Mononuclear cell (primary cell): ENCODE measurements around a stretch of chr14.

DNA sequence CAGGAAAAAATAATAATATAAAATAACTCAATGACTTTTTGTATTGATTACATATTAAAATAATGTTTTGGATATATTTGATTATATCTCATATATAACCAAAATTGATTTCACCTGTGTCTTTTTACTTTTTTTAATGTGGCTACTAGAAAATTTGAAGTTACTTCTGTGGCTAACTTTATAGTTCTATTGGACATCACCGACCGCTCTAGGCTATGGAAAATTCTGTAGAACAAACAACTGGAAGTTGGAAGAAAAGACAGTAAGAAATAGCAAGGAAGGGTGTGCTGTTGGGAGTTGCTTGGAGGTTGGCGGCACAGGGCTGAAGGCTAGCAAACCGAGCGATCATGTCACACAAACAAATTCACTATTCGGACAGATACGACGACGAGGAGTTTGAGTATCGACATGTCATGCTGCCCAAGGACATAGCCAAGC lies 18.1 kb downstream of the BDKRB2 start:
- RRBS, result no CpG with 5 or more reads among the region's 10 CpGs

GRCh38 chr14:96224645-96225318 lies 20.1 kb downstream of the BDKRB2 start:
- RRBS, result no CpG with 5 or more reads among the region's 9 CpGs

GRCh38 chr14:96225474-96226185 lies 21.0 kb downstream of the BDKRB2 start:
- RRBS, result no CpG with 5 or more reads among the region's 8 CpGs

GRCh38 chr14:96573435-96574076 lies 71.4 kb downstream of the PAPOLA start:
- RRBS, result no CpG with 5 or more reads among the region's 5 CpGs

- RRBS, result 7% methylated on average over 2 of the region's 45 CpGs
These were observed 55.8 kb upstream of the VRK1 start for GRCh38 chr14:96741303-96741875.

DNA sequence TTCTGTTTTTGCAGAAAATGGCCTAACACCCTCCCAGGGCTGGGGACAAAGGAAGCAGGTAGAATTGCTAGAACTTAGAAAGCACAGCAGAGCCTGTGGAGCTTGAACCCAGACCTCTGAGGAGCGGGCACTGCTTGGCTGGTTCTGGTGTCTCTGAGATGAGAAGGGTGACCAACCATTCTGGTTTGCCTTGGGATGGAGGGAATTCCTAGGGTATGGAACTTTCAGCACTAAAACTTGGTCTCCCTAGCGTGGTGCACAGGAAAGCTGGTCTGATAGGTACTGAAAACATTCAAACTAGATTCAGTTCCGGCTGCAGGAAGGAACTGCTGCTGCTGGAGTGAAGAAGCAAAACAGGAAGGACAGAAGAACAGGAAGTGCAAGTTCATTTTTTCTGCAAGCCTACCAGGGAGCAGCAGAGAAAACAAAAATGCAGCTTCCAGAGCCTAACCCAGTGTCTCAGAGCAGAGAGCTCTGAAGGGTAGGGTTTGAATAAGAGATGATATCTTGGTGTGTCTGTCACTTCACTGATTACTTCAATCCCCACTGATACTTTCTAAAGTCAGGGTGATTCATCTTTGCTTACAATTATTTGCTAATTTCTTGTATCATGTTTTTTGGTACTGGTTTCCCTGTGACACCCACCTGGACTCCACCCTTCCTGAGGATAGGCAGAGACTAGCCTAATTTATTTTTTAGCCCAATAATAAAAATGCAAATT lies 165.1 kb downstream of the VRK1 start:
- RRBS, result no CpG with 5 or more reads among the region's 3 CpGs

DNA sequence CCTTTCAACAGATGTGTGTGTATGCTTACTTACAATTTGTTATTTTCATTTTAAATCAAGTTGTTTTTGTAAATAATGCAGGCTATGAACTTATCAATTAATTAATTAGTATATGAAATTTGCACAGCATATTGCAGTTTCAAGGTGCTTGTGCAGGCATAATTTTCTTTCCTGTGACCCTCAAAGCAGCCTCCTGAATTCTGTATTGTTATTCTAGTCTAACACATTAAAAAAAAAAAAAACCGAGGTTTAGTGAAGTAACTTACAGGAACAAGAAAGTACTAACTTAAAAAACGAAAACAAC lies 905.5 kb downstream of the VRK1 start:
- RRBS, result no CpG with 5 or more reads among the region's 2 CpGs

DNA sequence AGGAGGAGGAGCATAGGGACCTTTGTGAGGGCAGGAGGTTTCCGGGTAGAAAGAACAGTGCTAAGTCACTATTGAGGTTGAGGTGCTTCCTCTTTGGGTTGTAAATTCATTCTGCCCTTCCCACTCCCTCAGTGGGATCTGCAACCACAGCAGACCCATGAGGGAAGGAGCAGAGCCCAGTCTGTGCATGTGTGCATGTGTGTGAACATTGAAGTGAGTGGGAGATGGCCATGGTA lies 909.7 kb downstream of the VRK1 start:
- RRBS, result no CpG with 5 or more reads among the region's 1 CpG

DNA sequence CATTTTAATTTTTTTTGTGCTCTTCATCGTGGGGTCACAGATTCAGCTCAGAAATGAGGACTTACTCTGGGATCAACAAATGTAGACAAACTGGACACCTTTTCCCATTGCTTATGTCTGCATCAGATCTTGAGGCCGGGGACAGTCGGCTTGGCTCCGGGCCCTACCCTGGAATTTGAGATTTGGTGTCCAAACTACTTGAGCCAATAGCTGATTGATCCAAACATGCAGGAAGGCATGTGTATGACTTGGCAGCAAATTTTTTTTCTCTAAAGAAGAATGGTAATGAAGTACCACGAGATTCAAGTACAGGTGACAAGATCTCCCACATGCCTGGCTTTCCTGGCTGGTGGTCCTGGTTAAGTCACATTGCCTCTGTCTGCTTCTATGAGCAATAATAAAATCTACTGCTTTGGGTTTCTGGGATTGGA lies 1068.7 kb downstream of the VRK1 start:
- RRBS, result no CpG with 5 or more reads among the region's 5 CpGs

DNA sequence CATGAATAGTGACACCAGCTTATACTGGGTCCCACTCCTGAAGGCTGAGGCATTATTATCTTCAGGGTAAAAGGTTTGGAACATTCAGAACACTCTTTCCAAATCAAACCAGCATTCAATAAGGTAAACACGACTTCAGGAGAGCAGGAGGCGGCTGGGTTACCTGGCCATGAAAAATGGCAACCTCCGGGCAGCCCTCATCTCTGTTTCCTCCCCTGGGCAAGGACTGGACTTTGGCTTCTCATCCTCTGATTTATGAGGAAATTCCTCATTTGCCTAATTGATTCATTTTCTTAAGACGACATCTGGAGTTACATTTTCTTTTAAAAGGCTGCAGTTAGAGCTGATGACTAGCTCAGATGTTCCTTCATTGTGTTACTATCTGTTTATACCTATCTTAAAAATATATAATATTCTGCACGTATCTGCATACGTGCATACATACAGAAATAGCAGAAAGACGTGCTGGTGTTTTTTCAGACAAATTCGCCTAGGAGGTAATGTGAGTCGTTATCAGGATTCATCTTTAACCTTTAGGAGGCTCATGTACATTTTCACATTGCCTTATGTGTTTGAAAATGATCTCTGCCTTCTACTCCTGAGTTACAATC lies 1133.8 kb downstream of the BCL11B start:
- RRBS, result no CpG with 5 or more reads among the region's 9 CpGs

- RRBS, result no CpG with 5 or more reads among the region's 10 CpGs
These were observed 452.5 kb downstream of the BCL11B start for GRCh38 chr14:98819375-98820101.

DNA sequence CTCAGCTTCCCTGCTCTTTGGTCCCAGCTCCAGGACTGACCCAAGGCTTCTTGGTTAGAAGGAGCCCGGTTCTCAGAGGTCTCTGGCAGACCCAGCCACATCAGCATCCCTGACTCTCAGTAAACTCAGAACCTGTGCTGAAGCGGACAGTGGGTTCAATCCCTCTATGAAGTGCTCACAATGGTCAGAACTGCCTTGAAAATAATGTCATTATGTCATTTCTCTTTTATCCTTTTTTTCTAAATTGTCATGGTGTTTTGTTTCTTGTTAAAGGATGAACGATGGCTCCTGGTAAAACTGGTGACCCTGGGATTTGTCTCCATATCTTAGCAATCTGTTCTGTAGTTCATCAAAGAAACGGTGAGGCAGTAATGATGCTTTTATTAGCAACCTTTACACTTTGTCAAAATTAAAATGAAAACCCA lies 426.9 kb downstream of the BCL11B start:
- RRBS, result no CpG with 5 or more reads among the region's 4 CpGs

DNA sequence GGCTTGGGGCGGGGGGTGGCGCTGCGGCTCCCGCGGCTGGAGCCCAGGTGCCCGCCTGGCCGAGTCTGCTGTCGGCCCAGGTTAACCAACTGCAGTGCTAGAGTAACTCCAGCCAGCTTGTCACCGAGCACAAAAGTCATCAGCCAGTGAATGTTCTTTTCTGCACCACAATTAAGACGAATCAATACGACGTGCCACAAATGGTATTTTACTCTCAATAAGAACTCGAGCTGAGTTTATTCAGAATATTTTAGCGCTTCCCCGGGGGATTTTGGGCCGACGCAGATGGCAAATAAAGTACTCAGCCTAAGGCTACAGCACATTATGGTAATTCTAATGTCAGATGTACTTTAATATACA lies 83.2 kb downstream of the BCL11B start:
- RRBS, result no CpG with 5 or more reads among the region's 17 CpGs

DNA sequence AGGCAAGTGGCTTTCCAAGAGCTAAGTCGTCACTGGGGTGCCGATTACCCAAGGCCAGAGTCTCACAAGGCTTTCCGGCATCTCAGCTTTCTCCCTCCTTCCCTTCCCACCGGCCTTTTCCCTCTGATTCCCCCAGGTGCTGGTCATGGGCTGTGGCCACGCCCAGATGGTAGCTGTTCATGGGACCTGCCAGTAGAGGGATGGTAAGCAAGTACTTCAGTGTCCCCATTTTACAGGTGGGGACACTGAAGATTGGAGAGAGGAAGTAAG lies 47.6 kb downstream of the BCL11B start:
- RRBS, result no CpG with 5 or more reads among the region's 5 CpGs

DNA sequence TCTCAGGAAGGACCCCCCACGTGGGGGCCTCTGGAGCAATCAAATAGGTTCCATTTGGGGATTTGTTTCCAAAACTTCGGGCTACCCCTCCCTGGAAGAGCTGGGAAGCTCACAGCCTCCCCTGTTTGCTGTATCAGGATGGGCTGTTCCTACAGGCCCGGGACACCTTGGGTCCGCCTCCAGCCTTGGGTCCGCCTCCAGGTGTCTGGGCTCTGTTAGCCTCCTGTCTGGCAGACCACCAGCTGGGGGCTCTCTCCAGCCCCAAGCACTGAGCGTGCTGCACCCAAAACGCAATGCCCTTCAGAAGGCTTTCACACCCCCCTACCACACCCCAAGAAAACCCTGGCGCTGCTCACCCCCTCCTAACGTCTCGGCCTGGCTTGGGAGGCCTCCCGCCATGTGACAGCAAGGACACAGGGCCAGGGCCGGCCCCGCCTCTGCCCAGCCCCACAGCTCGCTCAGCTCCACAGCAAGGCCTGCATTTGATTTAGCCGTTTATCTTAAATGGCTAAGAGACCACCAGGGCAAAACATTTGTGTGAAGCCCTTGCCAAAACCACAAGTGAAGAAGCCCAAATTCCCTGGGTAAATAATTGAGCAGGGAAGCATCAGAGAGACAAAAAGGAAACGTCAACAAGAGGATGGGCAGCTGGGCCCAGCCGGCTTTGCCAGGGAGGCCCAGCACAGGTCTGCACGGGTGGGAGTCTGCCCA lies 40.0 kb downstream of the BCL11B start:
- RRBS, result no CpG with 5 or more reads among the region's 18 CpGs

DNA sequence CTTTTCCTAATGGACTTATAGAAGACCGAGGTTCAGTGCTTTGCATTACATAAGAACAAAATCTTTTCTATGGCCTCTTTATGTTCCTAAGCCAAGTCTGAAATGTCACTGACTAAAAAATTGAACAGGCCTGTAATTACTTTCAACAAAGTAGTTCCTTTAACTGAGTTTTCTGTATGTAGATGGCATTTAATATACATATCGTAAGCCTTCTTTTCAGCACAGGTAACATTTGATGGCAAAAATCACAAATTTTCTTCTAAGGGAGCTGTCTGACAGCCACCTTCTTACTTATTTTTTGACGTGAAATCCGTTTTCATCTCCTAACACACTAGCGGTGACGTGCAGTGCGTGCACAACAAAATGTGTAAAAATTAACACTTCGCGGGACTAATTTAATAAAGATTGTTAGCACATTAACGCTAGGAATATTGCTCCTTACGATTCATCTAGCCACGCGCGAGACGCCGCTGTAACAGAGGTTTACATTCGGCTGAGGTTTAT lies 31.6 kb downstream of the BCL11B start:
- RRBS, result no CpG with 5 or more reads among the region's 17 CpGs

DNA sequence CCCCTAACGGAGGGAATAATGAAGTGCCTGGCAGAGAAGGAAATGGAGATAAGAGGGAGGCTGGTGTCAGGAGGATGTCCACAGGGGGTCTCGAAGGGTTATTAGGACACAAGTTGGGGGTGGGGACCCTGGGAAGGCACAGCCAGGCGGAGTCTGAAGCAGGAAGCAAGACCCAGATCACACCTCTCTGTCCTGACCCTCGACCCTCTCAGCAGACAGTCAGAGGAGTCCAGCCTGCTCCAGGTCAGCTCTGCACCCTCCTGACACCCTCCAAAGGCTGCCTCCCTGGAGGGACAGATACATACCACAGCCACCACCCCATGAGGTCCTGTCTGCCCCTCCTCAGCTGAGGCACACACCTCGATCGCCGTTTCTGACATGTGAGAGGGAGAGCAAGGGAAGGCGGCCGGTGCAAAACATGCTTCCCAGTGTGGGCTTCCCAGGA lies 9.0 kb downstream of the BCL11B start:
- RRBS, result no CpG with 5 or more reads among the region's 9 CpGs

- RRBS, result no CpG with 5 or more reads among the region's 16 CpGs
These were observed 2.9 kb downstream of the BCL11B start for GRCh38 chr14:99268945-99269653.

DNA sequence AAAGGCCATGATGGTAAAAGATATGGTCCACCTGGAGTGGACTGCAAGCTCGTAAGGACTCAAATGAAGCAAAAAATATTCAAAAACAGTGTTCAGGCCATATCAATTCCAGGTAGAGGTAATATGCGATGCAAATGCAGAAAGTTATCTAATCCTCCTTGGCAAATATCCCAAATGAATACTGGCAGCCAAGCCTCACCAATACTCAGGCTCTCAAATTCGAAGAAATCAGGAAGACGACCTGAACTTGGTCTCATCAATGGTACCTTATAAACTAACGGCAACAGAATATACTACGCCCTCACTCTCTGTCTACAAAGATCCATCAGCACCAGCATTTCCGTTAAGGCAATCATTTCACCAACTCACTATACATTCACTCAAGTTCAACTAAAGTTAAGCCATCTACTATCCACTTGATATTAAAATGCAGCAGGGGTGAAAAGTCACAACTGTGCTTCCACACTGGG lies 35.7 kb downstream of the SETD3 start:
- RRBS, result no CpG with 5 or more reads among the region's 7 CpGs

DNA sequence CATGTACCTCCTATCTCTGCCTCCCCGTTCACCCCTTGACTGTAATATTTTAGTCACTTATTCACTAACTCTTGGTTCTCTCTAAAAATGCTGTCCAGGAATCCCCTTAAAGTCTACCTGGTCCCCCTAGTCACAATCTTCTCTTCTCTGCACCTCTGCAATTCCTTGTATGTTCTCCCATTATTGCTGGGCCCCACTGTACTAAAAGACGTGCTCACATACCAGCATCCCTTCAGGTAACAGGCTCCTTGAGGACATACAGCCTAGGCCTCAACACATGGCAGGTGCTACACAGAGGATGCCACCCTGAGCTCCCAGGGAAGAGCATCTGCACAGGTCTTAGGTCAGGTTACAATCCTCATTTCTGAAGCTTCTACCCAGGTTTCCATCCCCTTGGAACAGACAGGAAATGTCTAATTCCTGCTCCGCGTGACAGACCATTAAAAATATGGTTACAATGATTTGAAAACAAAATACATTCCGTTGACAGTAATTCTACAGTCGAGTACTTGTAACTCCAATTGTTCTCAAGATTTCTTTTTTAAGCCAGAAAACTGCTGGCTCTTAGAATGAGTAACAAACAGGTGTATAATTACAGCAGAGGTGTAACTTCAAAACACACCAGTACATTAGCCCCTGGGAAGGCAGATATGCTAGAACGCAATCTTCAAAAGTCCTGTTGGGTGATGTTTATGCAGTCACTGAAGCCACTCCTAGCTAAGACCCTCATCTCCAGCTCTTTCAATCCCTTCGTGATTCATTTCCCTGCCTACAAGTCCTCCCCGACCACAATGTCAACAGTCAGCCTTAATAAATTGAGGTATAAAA lies 11.8 kb downstream of the SETD3 start:
- RRBS, result no CpG with 5 or more reads among the region's 9 CpGs